Fallopian tube (tissue), 1 donor: ENCODE results near the gene PIAS2.

DNA sequence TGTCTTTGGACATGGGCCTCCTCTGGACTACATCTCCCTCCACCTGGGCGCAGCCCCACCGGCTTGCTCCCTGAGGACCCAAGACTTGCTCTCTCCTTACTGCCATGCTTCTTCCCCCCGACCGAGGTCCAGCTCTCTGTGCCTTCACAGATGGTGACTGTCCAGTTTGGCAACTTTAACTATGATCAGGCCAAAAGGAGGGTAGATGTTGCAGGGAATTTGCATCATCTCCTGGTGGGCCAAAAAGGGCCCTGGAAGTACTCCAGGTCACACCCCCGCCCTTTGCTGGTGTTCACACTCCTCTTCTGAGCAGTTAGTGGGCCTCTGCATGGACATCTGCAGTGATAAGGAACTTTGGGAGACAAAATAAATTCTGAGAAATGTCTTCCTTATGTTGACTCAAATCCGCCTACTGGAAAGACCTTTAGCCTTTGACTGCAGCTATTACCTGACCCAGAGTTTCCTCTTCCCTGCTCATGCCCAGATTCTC is 88.7 kb downstream of the RNF165 start:
- PRO-cap = no peak

GRCh38 chr18:46711339-46711949 is 45.4 kb downstream of the ST8SIA5 start:
- PRO-cap = no peak

DNA sequence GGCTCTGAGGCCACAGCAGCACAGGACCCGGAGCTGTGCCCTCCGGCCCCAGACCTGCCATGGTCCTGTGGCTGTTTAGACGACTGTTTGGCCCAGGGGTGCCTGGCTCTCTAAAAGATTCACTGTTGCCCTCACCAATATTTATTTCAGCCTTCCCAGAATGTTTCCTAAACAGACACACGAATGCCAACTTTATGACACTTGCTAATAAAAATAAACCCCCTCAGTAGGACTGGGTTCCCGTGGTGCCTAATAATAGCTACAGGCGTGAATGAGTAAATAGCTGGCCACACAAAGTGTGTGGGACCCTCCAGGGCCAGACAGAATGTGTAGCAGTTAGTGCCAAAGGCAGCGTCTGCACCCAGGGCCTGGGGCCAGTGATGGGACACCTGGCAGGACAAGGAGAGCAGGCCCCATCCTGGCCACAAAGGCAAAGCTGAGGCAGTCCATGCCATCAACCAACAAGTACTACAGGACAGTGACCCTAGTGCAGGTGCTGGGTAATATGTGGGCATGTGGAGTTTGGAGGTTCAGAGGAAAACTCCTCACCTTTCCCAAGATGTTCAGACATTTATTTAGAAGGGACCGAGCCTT is 11.7 kb upstream of the ST8SIA5 start:
- PRO-cap = no peak

GRCh38 chr18:46823219-46823835 is 66.5 kb upstream of the ST8SIA5 start:
- PRO-cap = no peak

- PRO-cap = bidirectional peak, plus-strand start at chr18:46917602, minus-strand start at chr18:46917454
These were observed at the start of gene PIAS2 for GRCh38 chr18:46916741-46917569. TSS of gene PIAS2 (minus strand) at chr18:46917507.

DNA sequence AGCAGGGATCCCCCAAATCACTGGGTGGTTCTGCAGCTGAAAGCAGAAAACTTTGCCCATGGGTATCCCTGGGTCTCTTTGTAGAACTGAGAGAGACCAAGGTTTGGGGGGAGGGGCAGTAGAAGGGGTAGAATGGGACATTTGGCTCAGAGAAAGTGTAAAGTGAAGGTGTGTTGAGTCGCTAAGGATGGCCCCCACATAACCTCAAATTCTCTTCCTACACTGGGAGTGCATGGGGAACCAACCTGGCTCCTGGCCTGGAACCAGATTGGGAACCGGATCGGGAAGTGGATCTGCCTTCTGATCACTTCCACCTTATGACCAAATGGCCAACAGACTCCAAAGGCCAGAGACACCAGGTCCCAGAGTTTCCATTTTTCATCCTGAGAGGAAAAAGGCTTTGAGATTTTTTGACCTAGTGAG is 171.6 kb upstream of the SKOR2 start:
- PRO-cap = no peak

- PRO-cap = no peak
These were observed 92.7 kb upstream of the SMAD2 start for GRCh38 chr18:48023230-48023547.

- PRO-cap = no peak
These were observed 154.4 kb upstream of the SMAD2 start for GRCh38 chr18:48084750-48085331.

- PRO-cap = bidirectional peak, plus-strand start at chr18:48222479, minus-strand start at chr18:48222332
These were observed 187.0 kb downstream of the ZBTB7C start for GRCh38 chr18:48222041-48222645.

DNA sequence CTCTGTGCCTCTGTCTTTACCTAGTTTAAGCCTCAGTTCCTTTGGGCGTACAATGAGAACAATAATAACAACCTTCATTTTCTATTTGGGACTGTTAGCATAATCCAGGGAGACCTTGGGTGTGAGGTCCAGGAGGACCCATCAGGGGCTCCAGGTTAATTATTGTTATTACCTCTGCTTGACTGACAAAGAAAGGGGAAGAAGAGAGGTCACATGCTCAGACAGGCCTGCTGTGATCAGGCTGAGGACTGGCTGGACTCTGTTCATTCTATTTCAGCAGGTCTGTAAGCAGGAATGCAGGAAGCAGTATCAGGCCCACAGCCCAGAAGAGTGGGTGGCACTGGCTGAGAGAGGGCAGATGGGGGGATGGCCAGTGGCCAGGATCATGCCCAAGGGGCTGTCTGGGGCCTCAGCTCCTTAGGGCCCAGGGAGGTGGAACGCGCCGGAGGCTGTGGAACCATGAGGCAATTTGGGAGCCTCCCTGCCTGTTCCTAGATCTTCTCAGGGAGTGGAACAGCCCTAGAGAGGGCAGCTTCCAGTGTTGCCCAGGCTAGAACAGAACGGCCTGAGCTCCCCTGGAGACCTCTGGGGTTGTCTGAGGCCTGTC is 43.7 kb upstream of the ZBTB7C start:
- PRO-cap = no peak

DNA sequence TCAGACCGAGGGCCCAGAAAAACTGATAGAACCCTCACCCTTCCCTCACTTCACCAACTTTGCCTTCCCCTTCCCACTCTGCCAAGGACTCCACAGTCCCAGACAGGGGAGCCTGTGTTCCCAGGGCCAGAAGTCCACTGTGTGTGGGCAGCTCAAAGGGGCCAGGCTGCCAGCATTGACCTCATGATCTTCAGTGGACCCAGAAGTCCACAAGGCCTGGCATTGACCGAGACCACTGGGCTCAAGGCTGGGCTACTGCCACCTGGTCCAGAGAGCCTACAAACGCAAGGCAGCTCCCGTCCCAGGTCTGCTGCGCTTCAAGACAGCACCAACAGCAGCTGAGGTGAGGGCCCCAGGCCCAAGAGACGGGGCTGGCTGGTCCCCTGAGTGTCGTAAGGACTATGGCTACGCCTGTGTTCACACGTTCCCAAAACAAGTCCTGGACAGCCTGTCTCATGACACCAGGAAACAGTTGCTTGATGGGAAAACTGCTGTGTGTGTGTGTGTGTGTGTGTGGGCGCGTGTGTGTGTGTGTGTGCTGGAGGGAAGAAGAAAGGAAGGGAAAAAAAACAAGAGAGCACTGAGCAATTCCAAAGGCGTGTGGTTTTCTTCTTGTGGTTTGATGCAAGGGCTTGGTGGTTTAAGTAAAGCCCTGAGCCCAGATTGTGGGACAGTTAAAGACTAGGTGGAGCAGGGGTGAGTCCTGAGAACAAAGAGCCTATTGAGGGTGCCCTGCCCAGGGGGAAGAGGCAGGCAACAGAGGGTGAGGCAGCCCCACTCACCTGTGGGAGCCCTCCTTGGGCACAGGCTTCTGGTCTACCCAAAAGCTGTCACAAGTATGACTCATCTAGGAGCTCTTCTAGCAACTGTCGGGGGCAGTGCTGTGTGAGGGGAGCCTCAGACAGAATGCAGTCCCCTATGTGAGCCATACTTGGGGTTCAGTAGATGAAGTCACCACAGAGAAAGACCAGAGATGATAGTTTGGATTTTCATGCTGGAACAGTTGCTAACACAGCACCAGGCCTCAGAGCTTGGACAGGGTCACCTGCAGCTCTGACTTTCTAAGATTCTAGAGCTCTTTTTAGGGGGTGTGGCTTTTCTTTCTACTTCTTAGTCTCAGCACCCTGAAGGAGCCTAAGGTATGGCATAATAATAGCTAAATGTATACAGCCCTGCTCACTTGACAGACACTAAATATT is 46.8 kb upstream of the ZBTB7C start:
- PRO-cap = no peak

DNA sequence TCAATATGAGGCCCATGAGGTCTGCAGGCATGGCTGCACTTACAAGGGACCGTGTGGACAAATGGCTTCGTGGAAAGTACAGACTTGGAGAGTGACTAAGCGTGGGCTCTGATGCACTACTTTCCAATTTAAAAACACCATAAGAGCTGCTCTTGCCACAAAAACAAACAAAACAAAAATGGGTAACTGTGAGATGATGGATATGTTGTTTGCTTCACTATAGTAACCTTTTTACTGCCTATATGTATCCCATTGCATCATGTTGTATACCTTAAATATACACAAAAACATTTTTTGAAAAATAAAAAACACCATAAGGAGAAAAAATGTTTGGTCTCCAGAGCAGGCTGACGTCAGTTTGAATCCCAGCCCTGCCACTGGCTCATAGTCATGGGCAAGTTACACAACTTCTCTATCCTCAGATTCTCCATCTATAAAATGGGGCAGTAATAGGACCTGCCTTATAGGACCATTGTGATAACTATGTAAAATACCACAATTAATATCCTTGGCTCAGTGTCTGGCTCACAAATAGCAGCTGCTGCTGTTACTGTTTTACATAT is 135.7 kb downstream of the SMAD7 start:
- PRO-cap = no peak

DNA sequence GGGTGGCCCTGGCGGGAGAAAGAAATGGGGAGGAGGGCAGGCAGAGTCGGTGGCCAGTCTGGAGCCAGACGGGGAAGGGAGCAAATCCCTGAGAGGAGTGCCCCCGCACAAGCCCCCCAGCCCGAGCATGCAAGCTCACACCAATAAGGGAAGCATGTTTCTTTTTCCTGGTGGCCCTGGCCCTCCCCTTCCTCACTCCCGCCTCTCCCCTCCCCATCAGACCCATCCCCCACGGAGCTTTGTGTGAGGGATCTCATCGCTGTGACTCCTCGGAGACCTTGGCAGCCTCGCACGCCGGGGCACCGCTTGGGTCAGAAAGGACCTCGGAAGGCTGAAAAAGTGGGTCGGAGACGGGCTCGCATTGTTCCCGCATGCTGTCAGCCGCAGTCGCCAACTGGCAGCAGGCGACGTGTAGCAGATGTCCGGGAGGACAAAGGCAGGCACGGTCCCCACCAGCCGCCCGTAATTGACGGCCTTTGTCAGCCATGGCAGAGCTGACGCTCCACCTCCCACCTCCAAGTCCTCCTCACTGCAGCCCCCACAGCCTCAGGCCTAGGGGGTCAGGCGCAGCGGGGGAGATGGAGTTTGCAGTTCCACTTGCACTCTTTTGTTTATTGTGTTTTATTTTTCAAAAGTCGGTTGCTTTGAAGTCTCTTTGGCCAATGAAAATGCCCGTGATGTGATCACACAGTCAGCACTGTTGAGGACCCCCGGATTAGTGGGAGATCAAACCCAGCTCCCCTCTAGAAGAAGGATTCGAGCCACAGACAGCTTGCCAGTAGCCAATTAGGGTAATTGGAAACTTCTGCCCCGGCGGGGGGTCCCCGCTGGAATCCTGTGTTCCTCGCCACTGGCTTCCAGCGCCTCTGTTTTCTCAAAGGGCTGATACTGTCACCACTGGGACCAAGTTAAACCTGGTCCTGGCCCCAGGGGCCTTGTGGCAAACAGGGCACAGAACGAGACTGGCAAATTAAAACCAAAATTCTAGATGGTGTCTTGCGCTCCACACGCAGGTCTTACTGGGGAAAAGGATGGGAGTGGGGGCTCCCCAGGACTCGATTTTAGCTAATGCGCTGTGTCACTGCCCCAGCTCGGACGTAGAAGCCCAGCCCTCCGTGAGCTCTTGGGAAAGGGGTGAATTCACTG is 90.8 kb downstream of the SMAD7 start:
- PRO-cap = no peak

GRCh38 chr18:48862569-48863088 is 88.1 kb downstream of the SMAD7 start:
- PRO-cap = no peak

GRCh38 chr18:48931864-48932494 is 18.8 kb downstream of the SMAD7 start:
- PRO-cap = no peak

- PRO-cap = no peak
These were observed 42.0 kb upstream of the SMAD7 start for GRCh38 chr18:48992636-48993309.

DNA sequence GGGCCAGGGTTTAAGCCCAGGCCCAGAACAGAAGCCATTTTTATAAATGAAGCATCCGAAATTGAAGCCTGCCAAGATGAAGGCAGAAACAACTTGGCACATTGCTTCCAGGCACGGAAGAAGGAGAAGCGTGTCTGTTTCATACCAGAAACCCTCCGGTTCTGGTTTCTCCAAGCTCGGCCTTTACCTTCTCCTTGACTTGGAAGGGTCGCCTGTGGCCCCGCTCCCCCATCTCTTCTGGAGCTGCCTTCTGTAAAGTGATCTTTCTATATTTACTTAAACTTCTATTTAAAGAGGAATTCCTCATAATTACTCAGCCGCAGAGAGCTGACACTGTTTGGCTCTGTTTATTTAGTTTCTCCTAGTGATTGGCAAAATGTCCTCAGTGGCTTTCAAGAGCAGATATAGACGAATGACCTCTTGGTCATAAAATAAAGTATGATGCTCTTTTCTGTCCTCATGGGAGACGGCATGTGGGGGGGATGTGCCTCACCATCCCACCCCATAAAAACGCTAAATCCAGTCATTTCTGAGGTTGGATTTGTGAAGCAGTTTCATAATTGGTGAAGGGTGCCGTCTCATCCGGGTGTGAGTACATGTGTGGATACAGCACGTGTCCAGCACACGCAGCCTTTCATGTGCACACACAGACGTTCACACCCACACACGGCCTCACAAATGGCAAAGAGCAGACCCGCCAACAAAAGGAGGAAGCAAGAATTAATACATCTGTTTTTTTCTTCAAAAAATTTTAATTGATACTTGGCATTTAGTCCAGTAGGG is 43.3 kb upstream of the SMAD7 start:
- PRO-cap = no peak

- PRO-cap = no peak
These were observed 80.9 kb upstream of the SMAD7 start for GRCh38 chr18:49031458-49032194.

- PRO-cap = no peak
These were observed 102.0 kb upstream of the SMAD7 start for GRCh38 chr18:49052531-49053369.

DNA sequence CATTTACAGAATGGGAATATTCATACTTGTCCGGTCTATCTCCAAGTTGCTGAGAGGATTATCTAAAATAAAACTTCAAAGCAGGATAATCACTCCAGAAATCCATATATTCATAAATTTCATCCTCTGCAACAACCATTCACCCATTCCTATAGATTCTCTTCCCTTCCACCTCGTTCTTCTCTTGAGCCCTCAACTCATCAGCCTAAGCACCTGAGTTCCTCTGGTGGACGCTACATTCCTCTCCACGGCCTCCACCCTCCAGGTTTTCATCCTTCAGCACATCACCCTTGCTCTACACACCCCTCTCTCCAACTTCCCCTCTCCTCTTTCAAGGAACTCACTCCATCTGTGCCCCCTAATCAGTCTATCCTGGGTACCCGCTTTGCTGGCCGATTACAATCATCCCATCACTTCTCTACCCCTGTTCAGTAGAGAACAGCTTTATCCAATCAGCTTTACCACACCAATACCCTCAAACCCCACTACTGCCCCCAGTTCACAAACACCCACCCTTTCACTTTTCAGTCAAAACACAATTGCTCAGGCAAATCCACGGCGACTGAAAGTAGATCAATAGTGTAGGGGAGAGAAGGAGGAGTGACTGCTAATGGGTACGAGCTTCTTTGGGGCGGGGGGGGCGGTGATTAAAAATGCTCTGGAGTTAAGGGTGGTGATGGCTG is 1.0 kb downstream of the DYM start:
- PRO-cap = no peak